Neural crest cell (in vitro differentiated cells): ENCODE measurements around the gene H2AZ2.

DNA sequence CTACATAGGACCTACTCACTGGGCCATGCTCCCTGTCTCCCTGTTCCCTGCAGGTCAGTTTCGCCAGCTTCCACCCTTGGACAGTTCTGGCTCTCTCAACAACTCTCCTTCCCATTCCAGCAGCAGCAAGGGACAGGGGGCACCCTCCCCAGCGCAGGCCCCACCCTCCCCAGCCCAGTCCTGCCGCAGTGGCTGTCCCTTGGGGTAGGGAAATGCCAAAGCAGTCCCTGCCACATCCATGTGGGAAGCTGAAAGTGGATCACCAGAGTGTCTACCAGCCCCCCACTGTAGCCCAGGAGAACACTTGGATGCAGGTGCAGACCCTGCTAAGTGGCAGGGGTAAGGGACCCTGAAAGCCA lies 2.5 kb upstream of the AEBP1 start:
- PRO-cap: no peak

DNA sequence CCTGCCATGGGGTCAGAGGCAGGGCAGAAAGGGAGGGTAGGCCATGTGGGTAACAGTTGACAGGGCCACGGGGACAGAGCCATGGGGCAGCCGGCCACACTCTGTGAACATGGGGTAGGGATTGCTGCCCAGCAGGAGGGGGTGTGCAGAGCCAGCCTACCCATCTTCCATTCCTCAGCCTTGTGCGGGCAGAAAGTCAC lies 18.1 kb upstream of the MYL7 start:
- PRO-cap: no peak

DNA sequence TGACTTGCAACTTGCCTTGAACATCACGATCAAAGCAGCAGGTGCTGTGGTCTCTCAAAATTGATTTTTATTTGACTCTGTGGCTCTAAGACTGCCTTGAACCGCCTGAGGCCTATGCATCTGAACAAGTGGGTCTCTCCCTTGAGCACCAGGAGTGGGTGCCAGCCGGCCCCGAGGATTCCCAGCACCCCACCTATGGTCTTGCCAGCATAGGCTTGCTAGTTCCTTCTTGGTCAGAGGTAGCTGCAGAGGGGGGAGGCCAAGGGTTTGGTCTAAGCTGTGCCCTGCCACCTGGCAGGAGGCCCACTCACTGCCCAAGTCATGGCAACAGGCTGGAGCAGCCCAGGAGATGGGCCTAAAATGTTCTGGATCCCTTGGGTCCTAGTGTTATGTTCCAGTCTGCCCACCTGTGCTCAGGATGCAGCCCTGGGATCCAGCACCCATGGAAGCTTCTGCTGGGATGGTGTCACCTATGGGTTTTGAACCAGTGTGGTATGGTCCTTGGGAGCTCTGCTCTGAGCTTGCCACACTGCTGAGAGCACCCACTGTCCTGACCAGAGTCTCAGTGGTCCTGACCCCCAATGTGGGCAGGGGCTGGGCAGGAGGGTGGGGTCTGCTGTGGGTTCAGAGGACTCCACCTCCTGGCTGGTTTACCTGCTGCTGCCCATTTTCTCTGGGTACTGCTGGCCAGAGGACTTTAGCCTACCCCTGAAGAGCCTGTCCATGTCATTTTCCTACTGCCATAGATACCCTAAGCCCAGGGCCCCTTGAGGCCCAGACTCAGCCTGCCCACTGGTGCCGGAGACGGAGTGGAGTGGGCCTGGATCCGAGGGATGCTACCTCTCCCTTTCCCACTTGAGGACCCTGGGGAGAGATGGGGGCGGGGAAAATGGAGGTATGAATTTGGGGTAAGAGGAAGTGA lies 12.6 kb downstream of the YKT6 start:
- PRO-cap: no peak

- PRO-cap: no peak
These were observed 40.2 kb downstream of the YKT6 start for GRCh38 chr7:44240923-44241456.

- PRO-cap: bidirectional peak, plus-strand start at chr7:44309944, minus-strand start at chr7:44309850
These were observed 15.7 kb downstream of the CAMK2B start for GRCh38 chr7:44309674-44310172.

- PRO-cap: no peak
These were observed 55.7 kb upstream of the CAMK2B start for GRCh38 chr7:44381009-44381486.

- PRO-cap: no peak
These were observed 73.2 kb upstream of the CAMK2B start for GRCh38 chr7:44398326-44399209.

DNA sequence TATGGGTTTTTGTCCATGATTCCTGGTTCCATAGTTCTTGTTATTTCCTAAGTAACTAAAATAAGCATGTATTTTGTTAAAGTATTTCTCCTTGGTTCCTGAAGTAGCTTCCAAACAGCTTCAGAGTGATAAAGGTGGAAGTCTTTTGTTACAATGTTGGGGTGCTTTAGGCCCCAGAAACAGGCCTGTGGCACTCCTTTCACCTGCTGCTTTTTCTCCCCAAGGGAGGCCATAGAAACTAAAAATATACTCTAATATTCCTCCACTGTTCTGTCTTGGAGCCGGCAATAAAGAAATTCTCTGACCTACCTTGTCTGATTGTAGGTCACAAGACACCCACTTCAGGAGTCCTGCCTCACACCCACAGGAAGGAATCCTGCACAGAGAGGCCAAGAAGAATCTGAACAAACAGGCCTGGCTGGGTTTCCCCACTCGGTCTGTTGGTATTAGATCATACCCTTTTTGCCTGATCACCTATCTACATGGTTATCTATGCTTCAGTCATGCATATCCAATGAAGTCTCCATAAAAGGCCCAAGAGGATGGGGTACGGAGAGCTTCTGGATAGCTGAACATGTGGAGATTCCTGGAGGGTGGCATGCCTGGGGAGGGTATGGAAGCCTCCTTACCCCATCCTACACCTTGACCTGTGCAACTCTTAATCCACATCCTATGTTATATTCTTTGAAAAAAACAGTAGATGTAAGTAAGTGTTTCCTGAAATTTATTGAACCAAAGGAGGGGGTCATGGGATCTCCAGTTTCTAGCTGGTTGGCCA lies 12.3 kb downstream of the OGDH start:
- PRO-cap: no peak

GRCh38 chr7:44623913-44624177 lies 17.4 kb downstream of the OGDH start:
- PRO-cap: no peak

- PRO-cap: no peak
These were observed 28.7 kb downstream of the OGDH start for GRCh38 chr7:44634999-44635694.

DNA sequence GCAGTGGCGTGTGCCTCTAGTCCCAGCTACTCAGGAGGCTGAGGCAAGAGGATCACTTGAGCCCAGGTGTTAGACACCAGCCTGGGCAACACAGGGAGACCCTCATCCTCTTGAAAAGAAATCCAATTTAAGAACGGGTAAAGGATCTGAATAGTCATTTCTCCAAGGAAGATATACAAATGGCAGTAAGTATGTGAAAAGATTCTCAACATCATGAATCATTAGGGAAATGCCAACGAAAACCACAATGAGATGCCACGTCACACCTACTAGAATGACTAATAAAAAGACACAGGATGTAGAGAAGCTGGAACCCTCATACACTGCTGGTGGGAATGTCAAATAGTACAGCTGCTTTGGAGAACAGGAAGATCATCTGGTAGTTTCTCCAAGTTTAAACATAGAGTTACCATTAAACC lies 13.3 kb upstream of the ZMIZ2 start:
- PRO-cap: no peak

DNA sequence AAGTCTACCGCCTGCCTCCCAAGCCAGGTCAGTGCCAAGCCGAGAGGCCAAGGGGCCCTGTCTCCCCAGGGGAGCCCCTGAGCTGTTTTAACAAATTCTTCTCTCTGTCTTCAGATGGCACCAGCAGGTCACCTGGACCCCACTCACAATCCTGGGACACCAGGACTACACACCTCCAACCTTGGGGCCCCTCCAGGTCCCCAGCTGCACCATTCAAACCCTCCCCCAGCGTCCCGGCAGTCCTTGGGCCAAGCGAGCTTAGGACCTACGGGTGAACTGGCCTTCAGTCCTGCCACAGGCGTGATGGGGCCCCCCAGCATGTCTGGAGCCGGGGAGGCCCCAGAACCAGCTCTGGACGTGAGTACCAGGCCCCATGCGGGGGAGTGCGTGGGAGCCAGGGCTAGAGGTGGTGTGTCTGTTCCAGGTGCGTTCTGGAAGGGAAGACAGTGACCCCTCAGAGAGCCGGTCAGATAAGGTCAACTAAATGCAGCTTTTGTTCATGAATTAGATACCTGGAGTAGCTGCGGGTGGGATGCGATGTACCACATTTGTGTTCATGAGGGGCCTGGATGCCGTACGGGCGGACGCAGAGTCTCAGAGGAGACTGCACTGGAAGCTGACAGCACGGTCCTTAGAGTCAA lies 17.8 kb downstream of the ZMIZ2 start:
- PRO-cap: no peak

GRCh38 chr7:44829642-44830250 lies 18.1 kb downstream of the H2AZ2 start:
- PRO-cap: no peak

DNA sequence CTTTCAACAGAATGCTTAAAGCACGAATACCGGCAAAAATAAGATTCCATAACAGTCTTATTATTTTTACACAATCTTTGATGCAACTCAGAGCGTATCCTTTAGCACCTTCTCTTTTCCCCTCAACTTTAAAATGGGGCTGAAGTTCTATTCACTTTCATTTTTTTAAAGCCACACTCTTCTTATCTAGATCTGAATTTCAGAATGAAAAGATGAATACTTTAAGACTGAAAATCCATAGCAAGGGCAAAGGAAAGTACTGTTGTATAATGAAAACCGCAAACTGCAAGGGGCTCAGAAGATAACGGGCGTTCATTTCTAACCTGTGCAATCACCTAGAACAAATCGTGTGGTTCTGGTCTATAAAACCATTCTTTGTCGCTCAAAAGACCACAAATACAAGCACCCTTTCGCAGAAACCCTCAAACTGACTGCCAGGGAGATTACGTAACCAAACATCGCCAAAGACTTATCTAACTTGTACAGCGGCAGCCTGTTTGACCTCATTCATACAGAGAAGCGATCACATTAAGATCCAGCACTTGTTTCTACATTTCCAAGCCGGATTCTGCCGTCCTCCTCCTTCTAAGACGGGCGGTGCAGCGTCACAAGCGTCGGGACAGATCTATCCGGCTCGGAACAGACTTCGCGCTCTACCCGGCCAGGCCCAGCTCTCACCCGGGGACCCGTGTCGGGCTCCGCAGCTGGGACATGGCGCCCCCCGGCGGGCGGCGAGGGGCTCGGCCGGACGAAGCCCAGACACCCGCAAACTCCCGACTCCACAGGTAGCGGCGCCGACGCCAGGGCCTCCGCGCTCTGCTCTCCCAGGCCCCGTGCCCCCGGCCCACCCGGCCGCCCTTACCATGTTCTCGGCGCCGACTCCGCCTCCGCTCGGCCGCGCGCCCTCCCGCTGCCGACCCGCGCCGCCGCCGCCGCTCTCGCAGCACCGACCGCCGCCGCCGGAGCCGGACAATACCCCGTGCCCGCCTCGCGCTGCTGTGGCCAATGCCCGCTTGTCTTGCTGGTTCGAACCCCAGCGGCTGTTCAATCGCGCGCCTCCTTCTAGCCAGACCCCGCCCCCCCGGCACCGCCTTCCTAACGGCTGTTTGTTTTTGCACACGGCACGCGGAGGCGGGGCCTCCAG lies at the start of gene H2AZ2:
Gene H2AZ2, minus strand, starts transcription at position 981 of the 1,144 bp plus-strand sequence.
- PRO-cap: bidirectional peak, plus-strand start at position 506 of the sequence, minus-strand start at position 506 of the sequence; bidirectional peak, plus-strand start outside the sequence, minus-strand start at position 883 of the sequence

DNA sequence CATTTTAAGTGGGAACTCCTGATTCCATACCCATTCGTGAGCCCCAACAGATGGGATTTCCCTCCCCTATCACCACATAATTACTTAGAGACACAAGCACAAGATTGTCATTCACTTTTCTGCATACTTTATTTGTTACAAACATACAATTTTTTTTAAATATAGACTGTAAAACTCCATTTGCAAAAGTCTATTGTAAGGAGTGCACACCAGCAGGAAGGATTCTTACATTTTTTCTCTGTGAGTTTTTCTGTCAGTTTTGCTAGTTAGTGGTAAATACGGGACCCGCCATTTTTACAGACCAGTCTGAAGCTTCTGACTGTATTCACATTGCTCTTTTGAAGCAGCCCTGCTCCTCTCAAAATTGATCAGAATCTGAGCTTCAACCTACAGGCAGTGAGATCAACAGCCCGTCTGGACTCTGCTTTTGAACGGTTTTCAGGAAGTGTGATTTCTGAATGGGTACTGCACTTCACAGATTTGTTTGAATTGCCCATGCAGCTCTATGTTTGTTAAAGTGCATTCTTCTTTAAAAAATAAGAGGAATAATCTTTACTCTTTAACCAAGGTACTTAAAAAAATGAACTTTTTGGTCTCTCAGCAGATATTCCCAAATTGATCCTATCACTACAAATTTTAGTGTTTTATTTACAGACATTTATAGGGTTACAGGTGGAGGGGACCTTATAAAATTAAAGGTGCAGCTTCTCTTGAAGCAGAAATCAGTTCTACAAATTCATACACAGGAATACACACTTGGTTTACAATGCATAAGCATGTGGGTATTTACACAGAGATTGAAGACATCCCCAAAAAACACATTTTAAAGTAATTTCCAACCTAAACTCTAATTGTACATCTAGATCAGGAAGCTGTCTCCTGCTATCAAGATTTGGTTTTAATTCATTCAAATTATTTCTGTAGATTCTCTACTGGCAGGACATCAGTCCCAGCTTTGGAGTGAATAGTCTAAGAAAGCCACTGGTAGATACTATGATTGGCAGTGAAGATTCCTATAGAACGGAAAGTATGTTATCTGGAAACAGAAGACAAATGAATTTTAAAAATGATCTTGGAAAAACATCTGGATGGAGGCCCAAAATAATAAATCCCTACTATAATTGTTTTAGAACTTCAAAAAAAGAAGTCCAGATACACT lies 8.8 kb downstream of the PURB start:
- PRO-cap: no peak

DNA sequence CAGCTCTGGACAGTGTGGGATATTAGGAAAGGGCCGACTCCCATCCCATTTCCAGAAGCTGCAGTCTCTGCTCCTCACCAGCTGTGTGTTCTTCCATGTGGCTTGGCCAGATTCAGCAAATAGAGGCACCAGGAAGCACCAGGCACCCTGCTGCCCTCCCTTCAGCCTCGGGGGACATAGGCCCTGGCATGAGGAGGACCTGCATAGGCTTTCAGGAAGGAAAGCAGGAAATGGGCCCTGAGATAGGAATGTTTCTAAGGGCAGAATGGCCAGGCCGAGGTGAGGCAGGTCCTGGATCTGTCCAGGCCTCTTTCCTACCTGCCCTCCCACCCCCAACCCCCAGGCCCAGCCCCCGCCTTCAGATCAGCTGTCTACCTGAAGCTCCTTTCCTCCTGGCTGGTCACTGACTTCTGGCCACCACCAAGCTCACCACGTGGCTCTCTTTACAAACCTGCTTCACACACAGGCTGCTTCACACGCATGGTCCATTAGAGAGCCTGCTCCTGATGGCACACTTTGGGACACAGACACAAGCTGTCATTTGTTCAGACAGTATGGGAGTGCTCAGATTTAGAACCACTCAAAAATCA lies 27.6 kb upstream of the PURB start:
- PRO-cap: no peak

GRCh38 chr7:44966297-44967066 lies 12.3 kb downstream of the MYO1G start:
- PRO-cap: no peak

- PRO-cap: no peak
These were observed 1.4 kb downstream of the MYO1G start for GRCh38 chr7:44977317-44977887.

- PRO-cap: no peak
These were observed 5.6 kb upstream of the MYO1G start for GRCh38 chr7:44984358-44984942.

DNA sequence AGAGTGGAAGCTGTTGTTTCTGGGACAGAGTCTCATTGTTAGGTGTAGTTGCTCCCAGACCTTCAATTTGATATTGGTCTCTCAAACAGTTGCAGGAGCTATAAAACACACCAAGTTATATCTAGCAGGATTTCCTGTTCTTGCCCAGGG lies 53.3 kb downstream of the RAMP3 start:
- PRO-cap: no peak